ENCODE results near the genes SUPT5H, FBL and PLD3.

DNA sequence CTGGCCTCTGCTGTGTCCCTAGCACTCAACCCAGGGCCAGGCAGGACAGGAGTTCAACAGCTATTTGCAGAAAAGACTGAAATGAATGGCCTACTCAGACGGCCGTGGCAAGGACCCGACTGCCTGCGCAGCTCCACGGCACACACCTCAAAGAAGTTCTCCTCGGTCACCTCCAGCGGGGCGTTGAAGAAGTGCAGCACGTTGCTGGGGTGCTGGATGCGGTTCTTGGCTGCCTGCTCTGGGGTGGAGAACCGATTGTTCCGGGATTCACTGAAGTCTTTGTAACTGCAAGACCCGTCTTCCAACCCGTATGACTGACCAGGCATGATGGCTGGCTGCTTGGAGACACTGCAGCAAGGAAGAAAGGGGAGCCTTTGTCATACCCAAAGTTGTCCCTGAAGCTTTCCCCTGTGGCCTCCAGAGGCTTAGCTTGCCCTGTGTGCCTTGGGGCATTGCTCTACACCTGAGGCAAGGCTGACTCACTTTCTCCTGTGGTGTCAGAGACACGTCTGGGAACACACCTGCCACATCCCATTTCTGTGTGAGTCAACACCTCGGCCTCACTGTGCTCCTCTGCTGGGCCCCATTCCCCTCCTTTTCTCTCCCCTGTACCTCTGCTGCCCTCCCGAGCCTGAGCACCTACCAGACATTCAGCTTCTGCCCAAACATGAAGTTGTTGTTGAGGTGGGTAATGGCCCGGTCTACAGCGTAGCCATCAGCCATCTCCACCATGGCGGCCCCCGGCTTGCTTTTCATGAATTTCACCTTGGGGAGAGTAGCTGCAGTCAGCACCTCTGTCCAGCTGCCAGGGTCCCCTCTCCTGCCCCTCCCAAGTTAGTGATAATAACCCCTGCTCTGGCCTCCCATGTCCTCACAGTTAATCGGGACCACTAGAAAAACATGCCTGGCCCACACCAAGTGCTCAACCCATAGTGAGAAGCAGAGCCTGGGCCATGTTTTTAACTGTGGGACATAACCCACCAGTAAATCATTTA is 7.0 kb upstream of the ECH1 start:
- RAMPAGE, total RNA: no peak

GRCh38 chr19:38894589-38895374 is 4.6 kb downstream of the SIRT2 start:
- RAMPAGE, total RNA: no peak

GRCh38 chr19:39144423-39145373 is 19.1 kb downstream of the PAK4 start:
- RAMPAGE, total RNA: no peak

GRCh38 chr19:39145507-39146184 is 20.1 kb downstream of the PAK4 start:
- RAMPAGE, total RNA: no peak

- RAMPAGE, total RNA: no peak
These were observed 27.3 kb upstream of the NCCRP1 start for GRCh38 chr19:39169476-39169926.

DNA sequence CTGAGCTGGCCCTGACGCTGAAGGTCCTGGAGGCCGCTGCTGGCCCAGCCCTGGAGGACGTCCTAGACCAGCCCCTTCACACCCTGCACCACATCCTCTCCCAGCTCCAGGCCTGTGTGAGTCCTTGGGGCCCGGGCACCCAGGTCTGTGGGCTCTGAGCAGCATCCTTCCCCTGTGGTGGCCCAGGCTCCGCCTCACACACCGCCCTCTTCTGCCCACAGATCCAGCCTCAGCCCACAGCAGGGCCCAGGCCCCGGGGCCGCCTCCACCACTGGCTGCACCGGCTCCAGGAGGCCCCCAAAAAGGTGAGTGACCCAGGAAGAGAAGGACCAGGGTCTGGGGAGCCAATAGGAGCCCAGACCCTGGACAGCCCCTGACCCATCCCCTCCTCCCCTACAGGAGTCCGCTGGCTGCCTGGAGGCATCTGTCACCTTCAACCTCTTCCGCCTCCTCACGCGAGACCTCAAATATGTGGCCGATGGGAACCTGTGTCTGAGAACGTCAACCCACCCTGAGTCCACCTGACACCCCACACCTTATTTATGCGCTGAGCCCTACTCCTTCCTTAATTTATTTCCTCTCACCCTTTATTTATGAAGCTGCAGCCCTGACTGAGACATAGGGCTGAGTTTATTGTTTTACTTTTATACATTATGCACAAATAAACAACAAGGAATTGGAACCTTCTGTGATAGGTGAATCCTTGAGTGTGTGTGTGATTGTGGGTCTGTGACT is 2.0 kb downstream of the IFNL1 start:
- RAMPAGE, total RNA: no peak

DNA sequence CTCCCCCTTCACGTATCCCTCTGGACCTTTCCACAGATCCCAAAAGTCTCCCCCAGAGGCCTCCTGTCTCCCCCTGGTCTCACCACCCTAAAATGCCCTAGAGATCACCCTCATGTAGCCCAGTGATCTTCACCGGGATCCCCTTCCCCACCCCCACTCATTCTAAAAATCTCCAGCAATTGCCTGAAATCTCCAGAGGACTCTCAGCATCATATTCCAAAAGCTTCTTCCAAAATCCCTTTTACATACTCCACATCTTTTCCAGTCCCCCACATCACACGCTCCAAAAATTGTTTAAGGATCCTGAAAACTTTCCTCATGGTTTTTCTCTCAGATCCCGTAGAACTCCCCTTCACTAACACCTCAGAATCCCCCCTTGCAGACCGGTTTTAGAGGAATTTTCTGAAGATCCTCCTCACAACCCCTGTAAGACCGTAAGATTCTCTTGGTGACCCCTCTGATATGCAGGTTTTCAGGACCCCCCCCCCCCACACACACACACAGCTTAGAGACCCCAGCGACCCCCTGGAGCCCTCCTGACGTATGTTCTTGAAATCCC is 1.4 kb downstream of the SAMD4B start:
- RAMPAGE, total RNA: no peak

- RAMPAGE, total RNA: no peak
These were observed 9.4 kb downstream of the PLEKHG2 start for GRCh38 chr19:39421771-39422304.

DNA sequence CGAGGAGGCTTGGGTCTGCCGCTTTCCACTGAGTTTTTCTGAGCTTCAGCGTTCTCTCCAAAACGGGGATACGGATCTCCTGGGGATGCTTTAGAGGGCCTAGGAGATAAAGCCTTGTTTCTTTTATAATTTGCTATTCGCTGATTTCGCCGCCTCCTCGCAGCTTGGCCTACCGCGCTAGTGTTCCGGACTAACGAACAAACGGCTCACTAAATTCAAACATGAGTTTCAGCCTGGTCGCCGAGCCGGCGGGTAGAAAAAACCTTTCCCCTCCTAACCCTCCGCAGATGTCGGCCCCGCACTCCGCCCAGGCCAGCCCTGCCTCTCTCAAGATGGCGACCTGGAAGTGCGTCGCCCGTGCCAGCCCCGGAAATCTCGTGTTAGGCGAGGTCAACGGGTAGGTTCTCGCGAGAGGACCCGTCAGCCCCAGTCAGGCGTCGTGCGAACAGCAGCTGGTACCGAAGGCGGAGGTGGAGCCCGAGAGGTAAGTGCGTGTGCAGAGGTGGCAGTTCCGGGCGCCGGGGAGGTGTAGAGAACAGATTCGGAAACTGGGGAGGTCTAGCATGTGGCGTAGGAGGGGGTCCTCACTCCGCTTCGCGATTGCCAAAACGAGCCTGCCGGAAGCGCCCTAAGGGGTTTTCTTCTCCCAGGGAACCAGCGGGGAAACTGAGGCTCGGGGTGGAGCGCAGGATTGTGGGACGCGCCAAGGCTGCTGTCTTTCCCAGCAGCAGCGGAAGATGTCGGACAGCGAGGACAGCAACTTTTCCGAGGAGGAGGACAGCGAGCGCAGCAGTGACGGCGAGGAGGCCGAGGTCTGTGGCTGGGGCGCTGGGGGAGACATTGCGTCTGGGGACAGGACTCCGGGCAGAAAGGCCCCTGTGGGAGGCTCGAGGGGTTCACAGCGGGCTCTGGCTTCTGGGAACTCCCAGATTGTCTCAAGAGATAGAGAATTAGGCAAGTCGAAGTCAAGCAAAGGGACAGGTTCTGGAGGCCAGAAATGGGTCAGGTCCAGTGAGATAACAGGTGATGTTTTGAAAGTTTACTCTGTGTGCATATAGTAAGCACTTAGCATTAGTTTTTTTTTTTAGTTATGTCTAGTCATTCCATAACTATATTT is at the start of gene SUPT5H:
Gene SUPT5H, plus strand, starts transcription at position 429 of the 1,117 bp plus-strand sequence.
- RAMPAGE, total RNA: start-site peak on the plus strand centred at position 480 of the sequence, 105 bp wide, 4,577 and 4,029 reads in 2 replicates

DNA sequence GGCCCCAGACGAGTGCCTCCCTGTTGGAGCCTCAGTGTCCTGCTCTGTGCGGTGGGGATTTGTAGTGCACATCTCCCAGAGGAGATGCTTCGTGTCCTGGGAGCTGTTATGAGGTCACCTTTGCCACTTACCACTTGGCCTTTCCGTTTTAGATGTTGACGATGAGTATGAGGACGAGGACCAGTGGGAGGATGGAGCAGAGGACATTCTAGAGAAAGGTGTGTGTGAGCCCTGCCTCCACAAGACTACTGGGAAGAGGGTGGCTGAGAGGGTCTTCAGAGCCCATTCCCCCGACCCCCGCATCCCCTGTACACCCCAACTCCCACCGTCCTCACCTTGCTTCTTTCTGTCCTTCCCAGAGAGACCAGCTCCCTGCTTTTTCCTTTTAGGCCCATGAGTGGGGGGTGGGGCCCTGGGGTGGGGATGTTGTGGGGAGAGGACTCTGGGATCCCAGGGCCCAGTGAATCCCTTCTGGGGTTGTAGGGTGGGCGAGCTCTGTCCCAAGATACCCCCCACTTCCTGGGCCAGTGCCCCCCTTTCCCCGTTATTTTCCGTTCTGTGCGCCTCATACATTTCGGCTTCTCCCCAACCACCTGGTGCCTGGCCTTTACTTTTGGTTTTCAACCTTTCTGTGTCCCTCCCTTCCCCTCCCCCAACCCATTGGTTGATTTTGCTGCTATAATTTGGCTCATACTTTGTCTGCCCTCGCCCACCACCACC is 12.3 kb downstream of the SUPT5H start:
- RAMPAGE, total RNA: no peak

GRCh38 chr19:39481405-39482141 is 935 bp downstream of the TIMM50 start:
- RAMPAGE, total RNA: no peak

- RAMPAGE, total RNA: start-site peak on the minus strand at chr19:39846319-39846388, 1,925 and 1,065 reads in 2 replicates
These were observed at the start of gene FBL for GRCh38 chr19:39845530-39846605. Gene FBL (minus strand): TSS chr19:39846379.

DNA sequence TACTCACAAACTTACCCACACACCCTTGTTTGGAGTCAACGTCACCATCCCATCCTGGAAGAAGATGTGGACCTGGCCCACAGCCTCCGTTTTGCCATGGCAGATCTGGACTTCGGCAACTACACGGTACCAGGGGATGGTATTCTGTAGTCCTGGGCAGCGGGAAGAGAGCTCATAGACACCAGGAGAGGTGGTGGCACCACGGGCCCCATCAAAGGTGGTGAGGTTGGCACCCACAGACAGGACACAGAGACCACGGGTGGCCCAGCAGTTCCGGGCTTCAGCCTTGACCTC is 20.5 kb upstream of the FBL start:
- RAMPAGE, total RNA: no peak

DNA sequence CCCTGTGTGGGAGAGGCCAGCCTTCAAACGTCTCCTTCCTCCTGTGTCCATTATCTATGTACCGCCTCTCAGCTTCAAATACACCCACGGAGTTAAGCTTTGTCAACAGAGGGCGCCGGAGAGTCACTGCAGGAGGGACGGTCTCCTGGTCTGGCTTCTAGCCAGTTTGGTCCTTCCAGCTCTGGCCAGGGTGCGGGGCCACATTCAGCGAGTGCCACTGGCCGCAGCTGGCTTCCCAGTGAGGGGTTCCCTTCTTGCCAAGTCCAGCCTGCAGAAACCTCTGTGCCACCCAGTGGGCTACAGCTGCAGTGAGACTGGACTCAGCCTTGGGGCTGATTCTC is 51.6 kb upstream of the FBL start:
- RAMPAGE, total RNA: no peak

DNA sequence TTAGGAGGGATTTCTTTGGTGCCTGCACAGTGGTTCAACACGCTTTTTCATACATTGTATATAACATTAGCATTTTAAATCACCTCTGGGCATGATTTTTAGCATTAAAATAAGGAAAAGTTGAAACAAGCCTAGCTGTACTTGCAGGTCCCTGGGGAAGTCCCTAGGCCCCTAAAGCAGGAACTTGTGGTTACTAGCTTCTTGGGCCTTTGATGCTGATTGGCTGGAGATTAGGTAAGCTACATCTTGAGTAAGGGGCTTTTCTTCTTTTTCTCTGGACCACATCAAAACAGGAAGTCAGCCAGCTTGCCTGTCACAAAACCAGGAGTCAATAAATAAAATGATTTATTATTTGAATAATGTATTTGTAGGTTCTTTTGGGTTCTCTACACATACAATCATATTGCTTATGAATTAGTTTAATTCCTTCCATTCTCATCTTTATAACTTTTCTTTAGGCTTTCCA is 17.5 kb upstream of the PSMC4 start:
- RAMPAGE, total RNA: no peak

DNA sequence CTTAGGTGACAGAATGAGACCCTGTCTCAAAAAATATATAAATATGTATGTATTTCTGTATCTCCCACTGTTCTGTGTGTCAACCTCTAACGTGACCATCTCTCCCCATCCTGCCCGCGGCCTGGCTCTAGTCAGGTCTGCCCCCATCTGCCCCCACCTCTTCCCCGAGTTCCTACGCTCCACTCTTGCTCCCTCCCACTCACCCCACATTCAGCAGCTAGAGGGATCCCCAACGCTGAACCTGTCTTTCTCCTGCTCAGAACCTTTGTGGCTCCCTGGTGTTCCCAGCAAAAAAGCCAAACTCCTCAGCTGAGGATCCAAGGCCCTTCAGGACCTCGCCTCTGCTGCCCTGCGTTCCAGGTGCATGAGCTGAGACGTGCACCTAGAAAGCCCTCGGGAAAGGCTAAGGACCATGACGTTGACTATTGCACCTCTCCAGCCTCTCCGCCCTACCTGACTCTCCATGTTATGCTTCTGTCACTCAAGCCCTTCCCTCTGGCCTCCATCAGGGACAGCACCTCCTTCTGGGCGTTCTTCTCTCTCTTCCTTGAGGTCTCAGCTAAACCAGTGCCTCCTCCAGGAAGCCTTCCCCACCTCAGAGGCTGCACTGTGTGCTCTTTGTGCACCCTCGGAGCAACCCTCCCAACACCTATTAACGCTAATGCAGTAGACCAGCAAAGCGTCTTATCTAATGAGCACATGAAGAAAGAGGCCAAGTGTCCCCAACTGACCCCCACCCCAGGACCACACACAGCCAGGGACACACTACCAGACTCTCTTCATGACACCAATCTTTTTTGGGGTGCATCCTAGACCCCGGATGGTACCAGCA is 18.0 kb downstream of the AKT2 start:
- RAMPAGE, total RNA: no peak

- RAMPAGE, total RNA: no peak
These were observed 12.3 kb downstream of the C19orf47 start for GRCh38 chr19:40335930-40336313.

- RAMPAGE, total RNA: no peak
These were observed at the start of gene PLD3 for GRCh38 chr19:40348235-40349064. Gene PLD3 (plus strand): TSS chr19:40348695.

- RAMPAGE, total RNA: no peak
These were observed 19.0 kb downstream of the PLD3 start for GRCh38 chr19:40367318-40368033.

- RAMPAGE, total RNA: no peak
These were observed 5.0 kb downstream of the SERTAD1 start for GRCh38 chr19:40420376-40421619.